Endometrial microvascular endothelial cells (primary cell): ENCODE measurements around the gene FAM234B.

DNA sequence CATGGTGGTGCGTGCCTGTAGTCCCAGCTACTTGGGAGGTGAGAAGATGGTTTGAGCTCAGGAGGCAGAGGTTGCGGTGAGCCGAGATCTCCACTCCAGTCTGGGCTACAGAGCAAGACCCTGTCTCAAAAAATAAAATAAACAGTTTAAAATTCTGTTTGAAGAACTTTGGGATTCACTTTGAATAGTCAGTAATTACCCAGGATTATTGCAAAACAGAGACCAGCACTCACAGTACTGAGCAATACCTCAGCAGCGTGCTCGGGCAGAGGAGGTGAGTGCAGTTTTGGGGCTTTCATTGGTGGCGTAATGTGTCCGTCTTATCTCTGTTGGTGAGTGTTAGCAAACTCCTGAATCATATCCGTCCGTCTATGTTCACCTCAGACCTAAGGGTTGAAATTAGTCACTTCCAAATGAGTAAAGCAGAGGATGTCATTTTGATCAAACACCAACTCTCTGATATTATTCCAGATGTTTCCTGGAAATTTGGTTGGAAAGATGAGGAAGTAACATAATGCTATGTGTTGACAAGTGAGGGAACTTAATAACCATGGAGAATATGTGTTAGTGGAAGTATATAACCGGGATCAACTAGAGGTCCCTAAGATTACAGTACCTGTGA, 82.7 kb downstream of the BORCS5 start:
- RAMPAGE, long total RNA: no peak

DNA sequence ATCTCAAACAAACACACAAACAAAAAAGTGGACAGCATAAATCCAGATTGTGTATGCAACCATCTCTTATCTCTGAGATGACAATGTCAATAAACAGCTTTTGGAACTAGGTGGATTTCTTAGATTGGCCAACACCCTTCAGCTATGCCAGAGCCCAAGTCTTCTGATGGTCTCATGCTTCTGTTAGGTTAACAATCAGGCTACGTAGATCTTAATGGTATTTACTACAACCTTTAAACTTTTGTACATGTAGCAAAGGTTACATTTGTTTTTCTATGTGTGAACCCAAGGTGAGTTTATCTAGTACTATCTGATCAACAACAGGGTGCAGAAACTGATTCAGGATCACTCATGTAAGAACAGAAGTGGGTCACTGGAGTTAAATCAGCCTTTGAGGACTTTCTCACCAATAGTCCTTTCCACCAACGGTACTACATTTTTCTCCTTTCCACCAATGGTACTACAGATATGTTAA, 73.5 kb downstream of the DUSP16 start:
- RAMPAGE, long total RNA: no peak

GRCh38 chr12:12622147-12623170, 10.8 kb downstream of the CREBL2 start:
- RAMPAGE, long total RNA: no peak

DNA sequence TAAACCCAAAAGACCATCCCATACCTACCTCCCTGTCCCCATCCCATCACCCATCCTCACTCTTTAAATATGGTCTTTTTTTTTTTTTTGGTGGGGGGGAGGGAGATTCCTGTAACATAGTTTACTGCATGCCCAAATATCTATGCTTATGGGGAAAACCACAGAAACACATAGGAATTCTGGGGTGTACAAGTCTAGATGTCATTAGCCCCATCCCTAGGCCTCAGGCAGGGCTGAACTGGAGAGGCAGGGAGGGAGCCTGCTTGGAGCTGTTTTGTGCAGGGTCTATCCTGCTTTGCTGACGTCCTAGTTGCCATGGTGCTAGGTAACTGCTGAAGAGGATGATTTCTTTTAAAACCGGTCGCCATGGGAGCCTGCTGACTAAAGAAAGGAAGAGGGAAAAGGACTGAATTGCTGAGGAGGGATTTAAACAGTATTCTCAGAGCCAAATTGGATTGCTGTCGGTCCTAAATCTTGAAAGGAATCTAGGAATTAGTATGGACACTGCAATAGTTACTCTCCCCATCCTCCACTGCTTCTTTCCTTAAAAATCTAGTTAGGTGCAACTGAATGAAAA, 10.7 kb downstream of the GPR19 start:
- RAMPAGE, long total RNA: no peak

- RAMPAGE, long total RNA: no peak
These were observed 20.7 kb upstream of the APOLD1 start for GRCh38 chr12:12764776-12765080.

DNA sequence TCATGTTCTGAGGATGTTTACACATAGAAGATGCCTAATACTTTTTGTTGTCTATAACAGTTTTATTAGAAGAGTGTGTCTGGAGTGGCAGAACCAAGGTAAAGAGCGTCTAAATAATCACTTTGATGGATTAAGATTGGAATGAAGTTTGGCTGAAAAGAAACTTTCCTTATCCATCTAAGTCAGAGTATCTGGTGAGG, 18.6 kb downstream of the DDX47 start:
- RAMPAGE, long total RNA: no peak

- RAMPAGE, long total RNA: no peak
These were observed 7.9 kb downstream of the GPRC5A start for GRCh38 chr12:12899219-12899695.

DNA sequence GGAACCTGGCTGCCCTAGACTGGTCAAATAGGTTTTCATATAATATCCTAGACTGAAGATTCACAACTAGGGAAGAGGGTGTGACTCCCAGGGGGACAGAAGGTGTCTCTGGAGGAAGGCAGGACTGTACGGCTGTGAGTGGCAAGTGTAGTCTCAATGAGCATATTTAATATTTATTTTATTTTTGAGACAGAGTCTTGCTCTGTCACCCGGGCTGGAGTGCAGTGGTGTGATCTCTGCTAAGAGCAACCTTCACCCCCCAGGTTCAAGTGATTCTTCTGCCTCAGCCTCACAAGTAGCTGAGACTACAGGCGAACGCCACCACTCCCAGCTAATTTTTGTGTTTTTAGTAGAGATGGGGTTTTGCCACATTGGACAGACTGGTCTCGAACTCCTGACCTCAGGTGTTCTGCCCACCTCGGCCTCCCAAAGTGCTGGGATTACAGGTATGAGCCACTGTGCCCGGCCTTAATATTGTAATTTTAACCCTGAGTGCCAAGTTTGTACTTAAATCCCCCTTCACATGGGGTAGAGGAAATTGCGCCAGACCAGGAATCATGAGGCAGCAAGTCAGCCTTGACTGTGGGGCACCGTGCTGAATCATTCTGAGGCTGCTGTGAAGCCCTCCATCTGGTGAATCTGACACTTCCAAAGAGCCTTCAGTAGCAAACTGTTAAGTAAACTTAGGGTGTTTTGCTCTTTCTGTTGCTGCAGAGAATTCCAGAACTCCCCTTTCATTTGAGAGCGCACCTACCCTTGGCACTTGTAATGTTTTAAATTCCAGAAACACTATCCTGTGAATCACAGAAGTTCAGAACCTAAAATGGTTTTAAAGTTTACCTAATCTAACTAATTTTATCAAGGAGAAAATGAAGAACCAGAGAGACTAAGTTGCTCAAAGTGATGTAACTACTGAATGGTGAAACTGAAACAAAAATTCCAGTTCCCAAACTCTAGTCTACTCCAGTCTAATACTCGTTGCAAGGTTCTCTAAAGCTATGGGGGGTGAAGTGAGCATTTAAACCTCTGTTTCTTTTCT, 7.7 kb downstream of the HEBP1 start:
- RAMPAGE, long total RNA: no peak

DNA sequence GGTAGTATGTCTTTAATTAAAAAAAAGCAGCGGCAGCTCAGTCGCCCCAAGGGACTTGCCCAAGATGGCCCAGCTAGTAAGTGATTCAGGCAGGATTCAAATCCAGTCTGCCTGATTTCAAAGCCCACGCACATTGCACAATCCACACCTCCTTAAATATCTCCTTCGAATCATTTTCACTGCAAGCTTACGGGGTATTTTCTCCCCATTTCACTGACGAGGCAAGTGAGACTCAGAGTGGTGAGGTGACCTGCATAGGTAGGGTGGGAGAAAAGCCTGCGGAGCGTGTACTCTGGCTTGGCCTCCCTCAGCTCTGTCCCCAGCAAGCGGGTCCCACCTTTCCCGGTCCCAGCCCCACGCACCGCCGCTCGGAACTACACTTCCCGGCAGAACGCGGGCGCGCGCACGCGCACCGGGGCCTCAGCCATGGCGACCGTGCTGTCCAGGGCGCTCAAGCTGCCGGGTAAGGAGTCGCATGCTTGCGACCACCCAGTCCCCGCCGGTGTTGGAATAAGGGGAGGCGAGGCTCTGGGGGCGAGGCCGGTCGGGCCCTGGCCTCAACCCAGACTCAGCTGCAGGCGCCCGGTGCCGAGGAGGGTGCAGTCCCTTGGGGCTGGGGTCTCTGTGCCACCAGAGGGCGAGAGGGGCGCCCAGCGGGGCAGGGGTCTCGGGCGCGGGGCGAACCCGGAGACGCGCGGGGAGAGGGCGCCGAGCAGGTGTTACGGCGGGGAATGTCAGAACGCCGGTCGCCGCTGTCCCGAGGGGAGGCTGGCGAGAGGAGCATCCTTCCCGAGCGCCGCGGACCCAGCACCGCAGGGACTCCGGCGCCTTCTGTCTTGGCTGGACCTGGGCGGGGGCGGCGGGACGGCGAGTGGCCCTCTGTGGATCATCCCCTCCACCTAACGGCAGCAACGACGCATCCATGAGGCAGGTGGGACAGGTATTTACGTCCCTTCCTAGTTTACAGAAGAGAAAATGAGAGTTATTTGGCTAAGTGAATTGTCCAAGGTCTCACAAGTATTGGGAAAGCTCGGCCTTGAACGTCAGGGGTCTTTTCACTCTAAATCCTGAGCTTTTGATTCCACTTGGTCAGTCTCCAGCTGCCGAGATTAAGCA, at the start of gene FAM234B:
TSS of gene FAM234B (plus strand) at position 404 of the 1,116 bp plus-strand sequence.
- RAMPAGE, long total RNA: start-site peak on the plus strand centred at position 410 of the sequence, 12 bp wide, 26 and 24 reads in 2 replicates

GRCh38 chr12:13194637-13195192, 1.8 kb upstream of the EMP1 start:
- RAMPAGE, long total RNA: no peak

DNA sequence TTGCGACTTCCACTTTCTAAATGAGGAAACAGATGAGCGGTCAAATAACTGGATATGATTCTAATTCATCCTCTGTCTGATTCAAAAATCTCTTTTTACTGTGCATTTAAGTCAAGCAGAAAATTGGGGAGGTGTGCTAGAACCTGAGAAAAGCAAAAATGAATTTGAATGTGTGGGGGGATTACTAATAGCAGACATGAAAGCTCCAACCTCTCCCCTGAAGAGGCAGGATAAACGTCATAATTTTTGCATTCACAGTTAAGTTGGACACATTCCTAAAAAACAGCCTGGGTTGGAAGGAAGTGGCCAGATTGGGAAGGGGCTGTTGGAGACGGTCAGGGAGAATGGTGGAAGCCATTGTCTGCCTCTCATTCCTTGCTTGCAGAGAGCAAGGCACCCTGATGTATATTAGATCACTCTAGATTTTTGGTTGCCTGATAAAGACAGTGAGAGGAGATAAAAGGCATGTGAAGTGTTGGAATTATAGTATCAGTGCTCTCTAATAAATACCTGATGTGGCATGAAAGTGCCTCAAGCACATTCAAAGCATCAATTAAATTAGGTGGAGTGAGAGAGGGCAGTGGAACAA, 13.2 kb downstream of the EMP1 start:
- RAMPAGE, long total RNA: no peak

- RAMPAGE, long total RNA: no peak
These were observed 18.9 kb downstream of the EMP1 start for GRCh38 chr12:13215490-13215844.

GRCh38 chr12:13339645-13340033, 143.1 kb downstream of the EMP1 start:
- RAMPAGE, long total RNA: no peak

DNA sequence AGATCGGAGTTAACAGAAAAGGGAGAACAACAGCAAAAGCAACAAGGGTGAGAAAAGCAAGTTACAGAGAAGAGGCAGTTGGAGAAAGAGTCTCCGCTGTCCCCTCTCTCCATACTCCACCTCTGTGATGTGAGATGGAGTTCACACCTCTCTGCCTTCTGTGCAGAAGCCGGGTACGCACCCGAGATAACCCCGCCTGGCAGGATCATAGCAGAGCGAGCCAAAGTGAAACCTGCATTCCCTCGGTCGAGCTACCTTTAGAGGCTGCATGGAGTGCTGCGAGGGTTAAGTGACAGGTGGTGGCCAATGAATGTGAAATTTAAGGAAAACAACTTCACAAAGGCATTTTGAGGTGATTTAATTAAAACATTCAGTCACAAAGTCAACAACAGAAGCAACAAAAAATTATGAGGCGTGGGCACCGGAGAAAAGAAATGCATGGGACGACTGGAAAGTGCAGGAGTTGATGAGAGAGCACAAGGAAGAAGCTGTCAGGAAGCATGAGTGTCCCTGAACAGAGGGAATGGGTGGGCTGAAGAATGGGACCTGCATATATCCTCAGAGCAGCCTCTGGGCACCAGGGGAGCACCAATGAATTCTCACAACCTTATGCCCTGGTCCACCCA, 208.2 kb downstream of the EMP1 start:
- RAMPAGE, long total RNA: no peak

DNA sequence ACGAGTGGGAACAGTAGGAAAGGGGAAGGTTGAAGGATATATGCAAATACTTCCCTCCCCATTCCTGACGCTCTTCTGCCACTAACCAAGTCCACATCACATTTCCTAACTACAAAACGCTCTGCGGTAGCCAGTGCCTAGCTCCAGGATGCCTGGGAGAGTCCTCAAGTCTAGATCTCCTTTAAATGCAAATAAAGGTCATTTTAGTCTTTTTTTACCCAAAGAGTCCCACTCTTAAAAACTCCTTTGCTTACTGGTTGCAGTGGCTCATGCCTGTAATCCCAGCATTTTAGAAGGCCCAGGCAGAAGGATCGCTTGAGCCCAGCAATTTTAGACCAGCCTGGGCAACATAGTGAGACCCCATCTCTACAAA, 153.1 kb upstream of the ATF7IP start:
- RAMPAGE, long total RNA: no peak

DNA sequence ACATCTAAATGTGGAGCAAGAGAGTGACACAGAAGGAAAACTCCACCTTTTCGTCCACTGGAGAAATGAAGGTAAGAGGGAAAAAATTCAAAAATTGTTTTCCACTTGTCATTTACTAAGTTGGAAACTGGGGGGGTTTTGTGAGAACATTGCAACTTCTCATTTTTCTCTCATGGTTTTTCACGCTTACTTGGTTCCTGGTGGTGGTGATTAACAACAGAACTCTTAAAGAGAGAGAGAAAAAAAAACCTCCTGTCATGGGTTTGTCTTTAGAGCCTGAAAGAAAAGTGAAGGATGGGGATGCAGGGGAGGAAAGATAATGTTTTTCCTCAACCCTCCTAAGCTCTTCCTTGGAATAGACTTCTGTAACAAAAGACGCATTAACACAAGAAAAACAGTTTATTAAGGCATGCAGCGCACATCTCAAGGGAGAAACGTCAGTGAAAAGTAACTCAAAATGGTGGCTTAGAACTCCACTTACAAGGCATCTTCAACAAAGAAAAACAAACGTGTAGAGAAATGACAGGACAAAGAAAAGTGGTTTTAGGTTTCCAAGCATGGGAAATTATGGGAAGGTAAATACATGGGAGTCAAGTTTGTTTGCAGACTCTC, 81.9 kb upstream of the ATF7IP start:
- RAMPAGE, long total RNA: no peak

DNA sequence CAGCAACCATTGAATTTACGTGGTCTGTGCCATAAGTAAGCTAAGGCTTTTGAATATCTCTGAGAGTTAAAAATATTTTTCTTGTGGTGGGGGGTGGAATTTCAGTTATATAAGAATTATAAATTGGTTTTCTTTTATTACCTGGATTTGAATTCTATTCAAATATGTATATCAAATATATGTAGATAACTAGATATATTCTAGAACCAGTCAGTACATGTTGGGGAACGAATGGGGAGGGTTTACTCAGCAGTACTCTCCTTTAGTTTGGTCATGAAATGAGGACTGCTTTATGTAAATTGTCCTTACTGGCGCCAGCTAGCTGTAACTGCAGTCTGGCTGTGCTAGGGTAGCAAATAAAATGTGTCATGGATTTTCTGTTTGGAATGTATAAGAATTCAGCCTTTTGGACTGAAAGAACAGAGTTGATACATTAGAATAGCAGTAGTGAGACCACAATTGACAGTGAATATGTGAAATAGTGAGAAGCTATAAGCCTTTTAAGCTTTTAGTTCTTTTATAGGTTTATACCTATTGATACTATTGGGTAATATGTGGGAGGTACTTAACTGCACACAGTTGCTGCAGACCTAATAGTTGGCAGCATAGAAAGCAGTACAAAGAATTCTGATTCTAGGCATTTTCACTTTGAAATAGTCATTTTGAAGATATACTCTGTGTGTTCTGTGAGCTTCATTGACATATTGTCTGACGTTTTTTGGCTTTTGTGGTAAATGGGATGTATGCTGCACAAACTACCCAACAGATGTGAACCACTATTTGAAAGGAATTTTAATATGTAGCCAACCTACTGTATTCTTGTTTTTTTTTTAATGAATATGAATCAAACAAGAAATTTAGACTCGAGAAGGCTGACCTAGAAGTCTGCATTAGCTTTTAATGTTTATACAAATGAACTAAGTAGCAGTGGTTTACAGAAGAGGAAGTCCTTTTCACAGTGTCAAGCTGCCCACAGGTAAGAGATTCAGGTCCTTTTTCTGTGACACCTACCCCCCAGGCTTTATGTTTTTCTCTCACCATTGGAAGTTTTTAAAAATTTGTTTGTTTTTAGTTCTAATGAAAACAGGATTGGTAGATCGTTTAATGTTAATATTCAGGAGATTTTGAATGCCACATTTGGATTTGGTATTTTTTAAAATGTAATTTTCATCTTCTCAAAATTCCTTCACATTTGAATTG, 29.2 kb downstream of the ATF7IP start:
- RAMPAGE, long total RNA: no peak

- RAMPAGE, long total RNA: no peak
These were observed 69.4 kb downstream of the ATF7IP start for GRCh38 chr12:14434882-14435311.

GRCh38 chr12:14836094-14836870, 7.0 kb downstream of the ART4 start:
- RAMPAGE, long total RNA: no peak

DNA sequence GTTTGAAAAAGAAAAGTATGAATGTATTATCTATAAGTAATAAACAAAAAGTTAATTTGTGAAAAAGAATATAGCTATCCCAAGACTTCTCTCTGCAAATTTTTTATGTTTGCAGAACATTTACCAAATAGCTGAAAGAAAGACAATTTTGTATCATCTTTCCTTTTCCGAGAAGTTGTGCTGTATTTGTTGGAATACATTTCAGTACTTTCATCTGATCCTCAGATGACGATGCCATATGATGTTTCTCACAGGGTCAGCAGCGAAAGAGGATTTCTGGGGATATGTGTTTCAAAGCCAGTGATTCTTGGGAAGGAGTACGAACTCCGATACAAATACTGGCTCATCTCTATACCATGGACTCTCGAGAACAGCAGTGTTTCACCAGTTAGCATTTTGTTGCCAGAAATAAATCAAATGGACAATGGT, 10.7 kb upstream of the MGP start:
- RAMPAGE, long total RNA: no peak